Mesenchymal stem cell of the bone marrow (primary cell): ENCODE results near the genes RPTN, SPRR2E and SPRR2F.

- CAGE, long polyA plus RNA = no peak
These were observed 1.5 kb upstream of the CELF3 start for GRCh38 chr1:151717909-151718656.

DNA sequence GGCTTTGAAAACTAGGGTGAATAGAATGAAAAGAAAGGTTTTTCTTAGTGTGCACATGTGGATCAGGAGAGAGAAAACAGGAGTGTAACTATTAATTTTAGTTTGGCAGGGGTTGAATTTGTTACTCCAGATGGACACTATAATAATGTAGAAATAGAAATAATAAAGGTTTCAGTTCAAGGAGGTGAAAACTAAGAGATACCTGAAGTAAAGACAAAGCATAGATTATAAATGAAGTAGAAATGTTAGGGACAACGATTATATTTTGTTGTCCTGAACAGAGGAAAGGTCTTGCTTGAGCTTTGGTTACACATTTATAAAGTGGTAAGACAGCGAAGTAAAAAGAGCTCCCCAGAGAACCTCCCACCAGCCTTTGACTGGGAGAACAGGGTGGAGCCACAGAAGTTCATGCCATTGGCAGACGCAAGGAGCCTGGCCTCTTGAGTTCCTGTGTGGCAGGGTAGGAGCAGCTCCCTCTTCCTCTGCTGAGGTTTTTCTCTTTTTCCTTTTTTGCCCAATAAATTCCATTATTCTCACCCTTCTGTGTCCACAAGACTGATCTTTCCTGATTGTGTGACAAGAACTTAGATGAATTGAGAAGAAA is 4.4 kb downstream of the THEM4 start:
- CAGE, long polyA plus RNA = no peak

GRCh38 chr1:151992931-151993583 is 602 bp downstream of the S100A10 start:
- CAGE, long polyA plus RNA = no peak

DNA sequence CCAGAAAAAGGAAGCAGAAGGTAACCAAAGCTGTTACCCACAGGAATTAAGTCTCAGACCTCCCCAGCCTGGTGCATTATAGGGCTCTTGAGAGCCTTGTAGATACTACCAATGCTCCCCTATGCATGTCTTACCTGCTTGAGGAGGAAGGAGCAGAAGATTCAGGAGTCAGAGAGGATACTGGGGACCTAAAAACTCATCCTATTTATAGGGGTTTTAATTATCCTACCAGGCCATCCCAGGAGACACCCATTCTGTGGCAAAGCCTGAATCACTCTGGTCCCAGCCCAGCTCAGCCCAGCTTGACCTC is at the start of gene RPTN:
TSS of gene RPTN (minus strand) at position 179 of the 310 bp plus-strand sequence.
- CAGE, long polyA plus RNA = no peak

GRCh38 chr1:152189750-152190189 is 30.7 kb upstream of the RPTN start:
- CAGE, long polyA plus RNA = no peak

- CAGE, long polyA plus RNA = no peak
These were observed 17.3 kb downstream of the C1orf68 start for GRCh38 chr1:152736616-152736941.

DNA sequence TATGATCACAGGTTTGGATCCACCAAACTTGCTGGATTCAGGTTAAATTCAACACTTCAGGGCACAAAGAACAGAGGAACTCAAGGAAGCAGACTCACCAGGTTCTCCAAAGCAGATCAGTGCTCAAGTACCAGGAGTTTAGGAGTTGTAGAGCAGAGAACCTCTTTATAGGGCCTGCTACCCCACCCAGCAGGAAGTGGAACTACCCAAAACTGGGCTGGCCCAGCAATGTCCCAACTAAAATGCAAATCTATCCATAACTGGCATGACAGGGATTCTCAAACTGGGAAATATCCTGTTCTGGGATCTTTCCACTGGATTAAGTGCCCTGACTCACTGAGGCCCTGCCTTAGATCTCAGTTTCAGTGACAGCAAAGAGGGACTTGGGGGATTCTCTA is at the start of gene SPRR2E:
TSS of gene SPRR2E (minus strand) at position 141 of the 398 bp plus-strand sequence.
- CAGE, long polyA plus RNA = no peak

DNA sequence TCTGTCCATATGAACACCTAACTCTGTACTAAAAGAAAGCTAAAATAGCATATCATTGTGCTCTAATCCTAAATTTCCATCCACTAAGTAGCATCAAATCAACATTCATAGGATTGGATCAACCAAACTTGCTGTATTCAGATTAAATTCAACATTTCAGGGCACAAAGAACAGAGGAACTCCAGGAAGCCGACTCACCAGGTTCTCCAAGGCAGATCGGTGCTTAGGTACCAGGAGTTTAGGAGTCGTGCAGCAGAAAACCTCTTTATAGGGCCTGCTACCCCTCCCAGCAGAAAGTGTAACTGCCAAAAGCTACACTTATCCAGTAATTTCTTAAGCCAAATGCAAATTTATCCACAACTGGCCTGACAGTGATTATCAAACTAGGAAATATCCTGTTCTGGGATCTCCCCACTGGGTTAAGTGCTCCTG is at the start of gene SPRR2F:
TSS of gene SPRR2F (minus strand) at position 241 of the 432 bp plus-strand sequence.
- CAGE, long polyA plus RNA = no peak

DNA sequence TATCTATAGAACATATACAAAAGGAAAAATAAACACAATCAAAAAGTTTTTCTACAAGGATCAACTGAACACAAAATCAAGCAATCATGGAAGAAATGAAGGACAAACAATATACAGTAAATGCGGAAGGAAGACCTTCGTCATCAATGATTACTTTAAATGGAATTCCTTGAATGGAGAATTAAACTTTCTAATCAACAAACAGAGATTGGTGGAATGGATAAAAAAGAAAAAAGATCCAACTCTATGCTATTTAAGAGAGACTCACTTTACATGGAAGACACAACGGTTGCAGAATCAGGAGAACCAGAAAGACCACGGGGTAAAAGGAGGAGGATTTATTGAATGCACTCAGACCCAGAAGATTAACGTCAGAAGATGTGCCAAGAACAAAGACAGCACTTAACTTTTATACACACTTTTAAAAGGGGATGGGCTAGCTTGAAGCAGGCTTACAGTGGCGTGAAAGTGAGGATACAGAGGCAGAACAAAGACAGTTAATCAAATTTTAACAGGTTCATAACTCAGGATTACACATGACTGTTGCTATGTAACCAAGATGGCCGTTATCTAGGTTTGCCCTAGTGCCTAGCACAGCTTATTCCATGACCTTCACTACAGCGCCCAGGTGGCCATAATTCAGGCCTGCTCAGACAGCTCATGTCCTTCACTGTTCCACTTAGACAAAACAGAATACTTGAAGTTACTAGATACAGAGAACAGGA is 5.9 kb upstream of the SPRR2F start:
- CAGE, long polyA plus RNA = no peak

- CAGE, long polyA plus RNA = no peak
These were observed 1.4 kb downstream of the S100A12 start for GRCh38 chr1:153373956-153374565.

DNA sequence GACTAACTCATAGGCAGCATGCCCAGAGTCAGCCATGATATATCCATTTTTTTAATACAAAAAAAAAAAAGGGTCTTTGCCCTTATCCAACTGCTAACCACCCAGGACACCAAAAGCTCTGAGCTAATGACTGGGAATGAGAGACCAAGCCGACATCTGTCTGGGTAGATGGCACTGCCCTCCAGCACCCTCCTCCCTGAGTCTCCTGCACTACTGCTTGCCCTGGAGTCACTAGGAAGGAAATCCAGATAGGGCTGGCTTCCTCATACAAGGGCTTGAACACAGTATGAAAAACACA is 28.1 kb upstream of the S100A7 start:
- CAGE, long polyA plus RNA = no peak

DNA sequence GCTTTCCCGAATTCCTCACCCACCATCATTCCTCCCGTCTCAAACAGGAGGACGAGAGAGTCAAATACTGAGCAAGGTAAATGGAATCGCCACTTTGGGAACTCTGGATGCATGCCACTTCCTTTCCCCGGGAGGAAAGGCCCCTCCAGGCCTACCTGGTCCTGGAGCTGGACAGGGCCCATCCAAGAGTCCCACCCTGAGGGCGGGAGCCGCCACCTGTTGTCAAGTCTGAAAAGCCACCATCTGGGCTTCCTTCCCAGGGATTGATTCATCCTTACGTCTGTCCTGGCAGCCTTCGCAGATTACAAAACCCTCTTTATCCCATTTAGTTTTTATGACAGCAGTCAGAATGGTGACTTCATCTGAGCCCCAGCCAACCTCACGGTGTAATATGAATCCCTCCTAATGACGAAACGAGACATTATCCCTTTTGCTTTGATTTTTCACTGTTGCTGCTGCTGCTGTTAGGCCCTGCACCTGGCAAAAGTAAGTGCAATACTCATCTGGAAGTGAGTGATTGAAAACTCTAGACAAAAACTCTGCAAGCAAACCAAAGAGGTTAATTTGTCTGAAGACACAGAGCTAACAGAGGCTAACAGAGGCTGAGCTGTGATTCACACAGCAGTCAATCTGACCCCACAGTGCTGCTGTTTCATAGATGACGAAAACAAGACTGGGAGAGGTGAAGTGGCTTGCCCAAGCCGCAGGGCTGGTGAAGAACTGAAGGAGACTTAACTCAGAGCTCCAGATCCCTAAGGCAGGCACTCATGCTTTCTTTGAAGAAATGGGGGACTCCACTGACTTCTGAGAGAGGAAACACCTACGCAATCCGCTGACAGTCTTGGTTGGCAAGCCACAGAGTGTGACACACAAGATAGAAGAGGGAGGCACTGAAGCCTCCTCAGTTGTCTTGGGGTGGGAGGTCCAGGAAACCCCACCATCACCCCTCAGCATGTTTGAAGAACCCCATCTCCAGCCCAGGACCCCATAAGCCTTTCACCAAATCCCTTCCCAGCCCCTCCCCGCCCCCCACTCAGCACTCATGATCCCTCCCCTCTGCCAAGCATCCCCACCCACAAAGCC is 30.0 kb upstream of the S100A7 start:
- CAGE, long polyA plus RNA = no peak

DNA sequence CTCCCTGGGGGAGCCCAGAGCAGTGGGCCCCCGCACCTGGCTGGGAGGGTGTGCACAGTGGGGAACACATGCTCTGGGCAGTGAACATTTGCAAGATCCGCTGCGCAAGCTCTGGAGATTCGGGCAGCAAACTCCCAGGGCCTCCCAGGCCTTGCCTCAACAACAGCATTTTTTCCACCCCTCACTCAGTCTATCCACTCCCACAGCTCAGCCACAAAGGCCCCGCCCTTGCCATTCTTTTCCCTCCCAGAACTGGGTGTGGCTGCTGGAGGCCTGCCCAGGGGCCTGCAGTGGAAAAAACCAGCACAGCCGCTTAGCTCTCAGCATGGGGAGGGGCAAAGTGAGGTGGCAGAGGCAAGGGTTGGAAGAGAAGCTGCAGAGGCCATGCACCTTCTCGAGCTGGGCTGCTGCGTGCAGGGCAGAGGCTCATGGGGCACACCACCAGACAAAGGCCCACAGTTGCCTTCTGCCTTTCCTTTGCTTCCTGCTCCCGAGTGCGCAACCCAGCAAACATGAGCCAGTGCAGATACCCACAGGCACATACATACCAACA is 608 bp downstream of the S100A4 start:
- CAGE, long polyA plus RNA = no peak

DNA sequence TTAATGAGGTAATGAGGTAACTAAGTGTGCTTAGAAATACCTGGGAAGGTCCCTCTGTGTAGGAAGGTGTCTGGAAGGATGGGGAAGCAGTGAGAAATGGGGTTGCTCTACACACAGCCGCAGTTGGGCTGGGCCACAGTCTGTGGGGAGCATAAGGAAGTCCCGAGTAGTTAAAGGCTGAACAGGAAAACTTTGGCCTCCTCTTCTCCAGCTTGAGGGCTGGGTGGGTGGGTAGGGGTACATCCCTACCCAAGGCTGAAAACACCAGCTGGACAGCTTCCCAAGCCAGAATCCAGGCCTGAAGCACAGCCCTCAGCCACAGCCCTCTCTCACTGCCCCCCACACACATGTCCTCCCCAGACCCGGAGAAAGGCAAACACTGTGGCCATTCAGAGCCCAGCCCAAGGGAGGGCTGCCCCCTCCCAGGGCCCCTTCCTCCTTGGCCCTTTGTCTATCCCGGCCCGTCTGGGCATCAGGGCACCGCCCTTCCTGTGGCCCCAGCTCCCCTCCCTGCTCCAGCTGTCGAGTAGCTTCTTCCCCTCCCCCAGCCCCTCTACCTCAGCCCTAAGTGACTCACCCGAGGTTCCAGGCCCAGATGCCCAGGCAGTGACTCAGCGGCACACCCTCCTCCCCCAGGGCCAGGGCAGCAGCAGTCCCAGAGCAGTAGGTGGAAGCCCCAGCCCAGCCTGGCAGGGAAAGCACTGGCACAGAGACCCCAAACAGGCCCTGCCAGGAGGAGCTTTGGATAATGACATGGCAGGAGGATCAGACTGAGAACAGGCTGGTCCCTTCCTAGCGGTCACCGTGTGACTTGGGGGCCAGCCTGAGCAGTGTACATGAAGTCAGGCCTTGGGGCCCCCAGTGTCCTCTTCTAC is 718 bp upstream of the S100A2 start:
- CAGE, long polyA plus RNA = no peak

GRCh38 chr1:153613699-153614021 is 723 bp upstream of the S100A16 start:
- CAGE, long polyA plus RNA = no peak

GRCh38 chr1:153626215-153626685 is 1.1 kb downstream of the S100A13 start:
- CAGE, long polyA plus RNA = no peak

GRCh38 chr1:153636337-153636806 is 2.5 kb downstream of the CHTOP start:
- CAGE, long polyA plus RNA = no peak

DNA sequence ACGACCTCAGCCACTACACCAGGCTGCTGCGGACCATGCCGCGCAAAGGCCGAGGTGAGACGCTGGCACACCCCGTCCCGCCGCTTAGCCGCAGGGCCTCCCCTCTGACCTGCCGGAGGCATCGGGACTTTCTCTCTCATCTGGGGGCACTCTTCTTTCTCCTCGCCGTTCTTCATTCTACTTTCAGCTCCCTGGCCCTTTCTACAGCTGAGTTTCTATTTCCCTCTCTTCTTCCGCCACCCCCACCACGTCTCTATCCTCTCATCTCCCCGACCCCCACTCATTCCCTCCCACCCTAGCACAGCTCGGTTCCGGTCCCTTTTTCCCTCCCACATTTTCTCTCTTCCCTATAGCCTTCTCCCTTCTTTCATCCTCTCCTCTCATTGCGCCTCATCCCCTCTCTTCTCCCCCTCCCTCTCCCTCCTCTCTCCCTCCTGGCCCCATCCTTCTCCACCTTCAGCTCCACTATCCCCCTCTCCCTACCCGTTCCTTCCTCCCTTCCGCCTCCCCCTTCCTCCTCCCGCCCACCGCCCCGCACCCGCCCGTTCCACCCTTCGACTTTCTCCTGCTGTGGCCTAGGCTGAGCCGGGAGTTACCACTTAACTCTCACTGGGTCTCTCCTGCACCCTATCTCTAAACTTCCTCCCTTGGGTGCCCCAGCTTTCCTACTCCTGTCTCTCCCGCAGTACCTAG is 1.4 kb downstream of the NPR1 start:
- CAGE, long polyA plus RNA = no peak

- CAGE, long polyA plus RNA = no peak
These were observed 713 bp upstream of the GATAD2B start for GRCh38 chr1:153923432-153923937.

GRCh38 chr1:153933117-153933429 is 10.3 kb upstream of the GATAD2B start:
- CAGE, long polyA plus RNA = no peak